Penis (tissue), 1 donor: ENCODE measurements around a stretch of chr17.

DNA sequence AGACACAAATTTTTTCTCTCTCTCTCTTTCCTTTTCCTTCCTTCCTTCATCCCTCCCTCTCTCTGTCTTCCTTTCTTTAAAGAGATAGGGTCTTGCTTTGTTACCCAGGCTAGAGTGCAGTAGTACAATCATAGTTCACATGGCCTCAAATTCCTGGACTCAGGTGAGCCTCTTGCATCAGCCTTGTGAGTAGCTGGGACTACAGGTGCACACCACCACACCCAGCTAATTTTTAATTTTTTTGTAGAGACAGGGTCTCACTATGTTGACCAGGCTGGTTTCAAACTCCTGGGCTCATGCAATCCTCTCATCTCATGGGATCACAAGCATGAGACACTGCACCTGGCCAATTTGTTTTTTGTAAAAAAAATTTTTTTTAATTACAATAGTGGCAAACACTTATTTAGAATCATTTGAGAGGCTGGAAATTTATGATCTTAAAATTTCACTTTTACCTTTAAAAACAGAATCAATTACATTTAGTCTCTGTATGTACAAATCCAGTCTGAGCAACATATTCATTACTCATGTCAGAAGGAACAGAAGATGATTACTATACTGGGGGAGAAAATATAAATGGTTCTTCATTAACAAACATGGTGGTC is 18.9 kb downstream of the CDC27 start:
- PRO-cap: no peak

DNA sequence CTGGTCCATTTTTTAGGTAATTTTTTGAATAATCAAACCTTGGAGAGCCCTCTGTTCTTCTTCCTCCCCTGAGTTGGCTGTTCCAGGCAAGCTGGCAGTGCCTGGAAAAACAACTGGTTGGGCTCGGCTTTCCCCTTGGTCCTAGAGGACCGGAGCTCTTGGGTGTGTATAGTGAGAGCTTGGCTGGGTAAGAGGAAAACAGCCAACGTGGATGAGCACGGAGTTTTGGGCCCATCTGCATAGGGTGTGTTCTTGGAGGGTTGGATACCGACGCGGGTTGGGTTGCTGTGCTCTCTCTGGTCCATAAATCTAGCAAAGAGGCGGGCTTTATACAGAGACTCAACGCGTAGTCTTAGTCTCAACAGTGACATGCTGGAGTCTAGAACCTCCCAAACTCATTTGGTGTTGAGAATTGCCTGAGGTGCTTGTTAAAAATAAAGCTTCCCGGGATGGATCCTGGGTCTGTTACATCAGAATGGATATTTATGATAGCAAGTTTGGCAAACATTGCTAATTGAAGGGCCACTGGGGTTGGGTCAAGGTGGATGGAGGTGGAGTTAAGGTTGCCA is 23.3 kb downstream of the ITGB3 start:
- PRO-cap: no peak

DNA sequence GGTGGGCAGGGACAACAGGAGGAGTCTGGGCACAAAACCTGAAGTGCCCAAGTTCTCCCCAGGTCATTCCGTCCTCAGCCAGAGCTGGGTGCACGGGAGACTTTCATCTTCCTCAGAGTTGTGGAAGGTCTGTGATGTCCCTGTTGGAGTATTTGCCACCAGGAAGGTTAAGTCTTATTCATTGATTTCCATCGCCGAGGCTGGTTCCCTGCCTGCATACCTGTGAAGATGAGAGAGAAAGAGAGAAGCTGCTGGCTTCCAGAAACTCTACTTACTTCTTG is 26.2 kb downstream of the ITGB3 start:
- PRO-cap: no peak

DNA sequence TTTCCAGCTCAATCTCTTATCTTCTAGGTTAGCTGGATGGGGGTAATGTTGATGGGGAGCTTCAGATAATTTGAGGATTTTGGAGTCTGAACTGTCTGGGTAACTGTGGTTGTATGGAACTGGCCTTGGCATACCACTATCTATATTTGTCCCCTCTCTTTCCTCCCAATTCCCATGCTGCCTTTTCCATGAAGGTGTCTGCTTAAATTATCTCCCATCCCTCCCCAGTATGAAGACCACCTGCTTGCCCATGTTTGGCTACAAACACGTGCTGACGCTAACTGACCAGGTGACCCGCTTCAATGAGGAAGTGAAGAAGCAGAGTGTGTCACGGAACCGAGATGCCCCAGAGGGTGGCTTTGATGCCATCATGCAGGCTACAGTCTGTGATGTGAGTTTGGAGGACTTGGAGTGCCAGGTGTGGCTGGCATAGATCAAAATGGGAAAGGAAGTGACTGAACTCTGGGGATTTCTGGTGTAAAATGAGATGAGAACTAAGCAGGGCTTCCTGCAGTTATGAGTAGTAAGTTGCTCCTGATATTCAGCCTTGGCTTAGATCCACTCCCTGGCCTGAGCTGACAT is 32.5 kb downstream of the ITGB3 start:
- PRO-cap: no peak

DNA sequence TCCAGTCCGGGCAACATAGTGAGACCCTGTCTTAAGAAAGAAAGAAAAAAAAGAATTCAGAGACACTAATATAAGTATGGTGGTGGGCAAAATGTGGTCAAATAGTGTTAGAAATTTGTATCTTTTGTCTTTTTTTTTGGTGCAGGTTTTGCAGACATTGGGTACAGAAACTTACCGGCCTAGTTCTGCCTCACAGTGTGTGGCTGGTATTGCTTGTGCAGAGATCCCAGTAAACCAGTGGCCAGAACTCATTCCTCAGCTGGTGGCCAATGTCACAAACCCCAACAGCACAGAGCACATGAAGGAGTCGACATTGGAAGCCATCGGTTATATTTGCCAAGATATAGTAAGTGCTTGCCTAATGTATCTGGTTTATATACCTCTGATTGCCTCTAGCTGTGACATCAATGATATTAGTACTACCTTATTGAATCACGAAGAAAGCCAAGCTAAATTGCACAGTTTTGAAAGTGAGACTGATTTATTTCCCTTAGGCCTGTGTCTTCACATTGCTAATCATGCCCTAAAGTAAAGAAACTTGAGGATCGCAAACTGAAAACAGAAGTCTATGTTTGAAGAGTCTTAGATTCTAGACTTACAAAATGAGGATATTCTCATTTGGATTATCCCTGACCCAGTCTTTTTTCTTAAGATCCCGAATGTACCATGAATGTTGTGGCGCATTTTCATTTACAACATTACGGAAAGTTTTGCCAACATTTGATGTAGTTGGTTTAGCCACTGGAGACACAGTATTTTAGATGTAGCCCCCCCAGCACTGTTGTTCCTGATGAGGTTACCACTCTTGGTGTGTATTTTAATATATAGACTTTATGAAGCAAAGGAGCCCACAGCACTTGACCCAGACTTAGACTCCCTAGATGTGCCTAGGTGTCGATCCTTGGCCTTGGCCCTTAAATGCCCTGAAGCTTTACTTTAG is 7.3 kb downstream of the KPNB1 start:
- PRO-cap: no peak

- PRO-cap: no peak
These were observed 3.1 kb upstream of the SCRN2 start for GRCh38 chr17:47844096-47844722.

DNA sequence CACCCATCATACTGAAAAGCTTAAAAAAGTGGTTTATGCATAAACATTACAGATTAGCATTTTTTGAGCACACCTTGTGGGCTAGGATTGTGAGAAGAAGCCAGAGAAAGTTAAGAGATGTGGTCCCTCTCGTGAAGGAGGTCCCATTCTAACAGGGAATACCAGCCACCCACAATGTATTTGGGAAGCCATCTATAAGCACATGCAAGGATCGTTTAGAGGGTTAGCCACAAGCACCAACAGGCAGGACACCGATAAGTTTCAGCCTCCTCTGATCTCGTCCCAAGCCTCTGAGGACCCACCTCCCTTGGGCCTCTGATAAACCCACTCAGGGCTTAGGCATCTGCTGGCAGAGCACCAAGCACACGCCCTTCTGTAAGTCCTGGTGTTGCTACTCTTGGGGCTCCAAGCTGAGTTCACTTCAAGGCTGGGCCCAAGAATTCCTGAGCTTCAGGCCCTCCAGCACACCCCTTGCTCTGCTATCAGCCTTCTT is 5.5 kb upstream of the PNPO start:
- PRO-cap: no peak

DNA sequence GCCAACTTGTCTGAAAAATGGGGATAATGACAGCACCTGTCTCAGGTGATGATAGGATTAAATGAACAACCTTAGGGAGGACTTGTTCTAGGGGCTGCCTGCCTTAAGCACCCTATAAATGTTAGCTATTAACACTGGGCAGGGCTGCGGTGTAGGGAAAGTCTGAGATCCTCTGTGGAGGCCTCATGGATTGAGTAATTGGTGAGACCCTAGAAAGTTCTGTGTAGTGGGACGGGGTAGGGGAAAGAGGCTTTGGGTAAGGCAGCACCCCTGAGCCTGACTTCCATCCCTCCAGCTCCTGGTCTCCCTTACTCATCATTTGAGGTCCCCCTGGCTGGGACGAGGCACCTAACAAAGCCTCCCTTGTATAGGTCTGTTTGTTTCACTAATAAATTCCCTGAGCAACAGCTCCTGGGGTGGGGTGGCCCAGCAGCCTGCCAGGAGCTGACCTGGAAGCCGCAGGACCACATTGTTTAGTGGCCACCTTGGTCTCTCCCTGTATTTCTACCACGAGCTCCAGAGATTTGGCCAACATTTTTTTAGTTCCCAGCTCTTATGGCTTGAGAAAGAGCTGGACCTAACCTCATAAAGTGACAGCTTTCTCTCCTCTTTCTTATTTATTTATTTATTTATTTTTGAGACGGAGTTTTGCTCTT is 7.3 kb downstream of the PRR15L start:
- PRO-cap: no peak

- PRO-cap: no peak
These were observed 9.9 kb downstream of the NFE2L1 start for GRCh38 chr17:48057949-48058644.

GRCh38 chr17:48160273-48161243 is 53.0 kb downstream of the SNX11 start:
- PRO-cap: no peak

DNA sequence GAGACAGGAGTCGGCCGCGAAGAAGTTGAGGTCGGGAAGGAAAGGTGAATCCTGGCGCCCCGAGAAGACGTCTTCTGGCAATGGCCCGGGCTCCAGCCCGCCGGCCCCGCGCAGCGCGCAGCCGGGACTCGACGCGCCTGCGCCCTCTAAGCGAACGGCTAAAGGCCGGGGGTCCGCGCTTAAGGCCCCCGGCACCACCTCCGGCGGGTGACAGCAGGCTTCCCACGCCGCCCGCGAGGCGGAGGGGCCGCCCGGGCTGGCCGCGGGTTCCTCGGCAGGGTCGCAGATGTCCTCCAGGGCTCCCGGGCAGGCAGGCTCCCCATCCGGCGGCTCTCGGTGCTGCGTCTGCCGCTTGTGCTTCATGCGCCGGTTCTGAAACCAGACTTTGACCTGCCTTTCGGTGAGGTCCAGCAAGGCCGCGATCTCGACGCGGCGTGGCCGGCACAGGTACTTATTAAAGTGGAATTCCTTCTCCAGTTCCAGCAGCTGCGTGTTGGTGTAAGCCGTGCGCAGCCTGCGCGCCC is 1.7 kb downstream of the HOXB2 start:
- PRO-cap: bidirectional peak, plus-strand start at position 322 of the sequence, minus-strand start at position 374 of the sequence

DNA sequence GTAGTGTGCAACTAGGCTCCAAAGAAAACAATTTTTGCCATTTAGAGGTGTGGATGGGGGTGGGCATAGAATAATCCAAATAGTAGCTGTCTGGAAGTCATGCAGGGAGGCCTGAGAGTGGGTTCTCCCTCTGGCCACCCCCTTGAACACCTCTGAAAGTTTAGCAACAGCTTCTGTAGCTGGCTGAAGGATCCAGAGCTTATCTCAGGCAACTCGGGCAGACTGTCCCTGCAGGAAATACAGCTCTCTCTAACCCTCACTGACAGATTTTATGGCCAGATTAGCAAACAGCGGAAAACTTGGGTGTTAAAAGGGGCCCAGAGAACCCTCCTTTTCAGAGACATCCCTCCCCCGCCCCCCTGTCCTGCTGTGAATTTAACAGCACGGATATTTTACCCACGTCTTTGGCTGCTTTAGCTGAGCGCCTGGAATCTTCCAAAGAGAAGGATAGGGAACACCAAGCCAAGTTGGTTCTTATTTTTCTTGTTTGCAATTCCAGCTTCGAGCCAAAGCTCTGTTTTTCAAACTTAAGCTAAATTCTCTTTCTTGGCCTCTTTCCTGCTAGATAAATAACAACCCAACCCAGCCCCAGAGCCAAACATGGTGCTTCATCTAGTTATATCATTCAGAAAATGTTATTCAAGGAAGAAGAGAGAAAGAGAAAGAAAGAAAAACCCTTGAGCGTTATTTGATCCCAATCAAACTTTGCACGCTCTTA is 2.2 kb upstream of the HOXB2 start:
- PRO-cap: no peak

GRCh38 chr17:48556135-48557379 is 11.6 kb upstream of the HOXB2 start:
- PRO-cap: no peak

GRCh38 chr17:48562268-48563000 is 15.7 kb downstream of the HOXB4 start:
- PRO-cap: no peak

- PRO-cap: no peak
These were observed 3.3 kb downstream of the HOXB3 start for GRCh38 chr17:48586765-48587164.

DNA sequence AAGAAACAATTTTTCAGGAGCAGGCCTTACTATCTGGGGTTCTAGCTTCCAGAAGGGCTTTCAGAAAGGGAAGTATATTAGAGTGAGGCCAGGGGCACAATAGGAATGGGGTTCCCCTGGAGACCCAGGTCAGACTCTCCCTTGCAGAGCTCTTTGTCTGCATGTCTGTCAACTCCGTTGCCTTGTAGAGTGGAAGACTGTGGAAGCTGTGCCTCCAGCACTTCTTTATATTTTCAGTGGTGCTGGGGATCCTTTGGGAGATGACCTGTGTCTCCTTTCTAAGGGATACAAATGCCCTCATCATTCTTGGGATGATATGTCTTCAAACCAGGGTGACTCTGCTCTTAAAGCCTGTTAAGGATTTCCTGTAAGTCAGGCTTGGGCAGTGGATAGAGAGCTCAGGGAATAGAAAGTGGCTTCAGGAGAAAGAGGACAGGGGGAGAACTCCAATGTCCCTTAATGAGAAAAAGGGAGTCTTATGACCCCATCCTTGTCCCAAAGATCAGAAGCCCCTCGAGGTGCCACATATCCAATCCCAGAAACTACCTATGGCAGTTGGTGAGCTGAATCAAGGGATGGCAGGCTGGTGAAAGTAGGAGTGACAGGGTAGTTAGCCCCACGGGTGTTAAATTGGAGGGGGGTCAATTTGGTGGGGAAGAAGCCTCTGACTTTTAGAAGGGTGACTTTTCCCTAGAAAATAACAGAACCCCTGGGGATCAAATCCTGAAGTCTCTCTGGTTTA is 1.5 kb downstream of the HOXB3 start:
- PRO-cap: no peak

DNA sequence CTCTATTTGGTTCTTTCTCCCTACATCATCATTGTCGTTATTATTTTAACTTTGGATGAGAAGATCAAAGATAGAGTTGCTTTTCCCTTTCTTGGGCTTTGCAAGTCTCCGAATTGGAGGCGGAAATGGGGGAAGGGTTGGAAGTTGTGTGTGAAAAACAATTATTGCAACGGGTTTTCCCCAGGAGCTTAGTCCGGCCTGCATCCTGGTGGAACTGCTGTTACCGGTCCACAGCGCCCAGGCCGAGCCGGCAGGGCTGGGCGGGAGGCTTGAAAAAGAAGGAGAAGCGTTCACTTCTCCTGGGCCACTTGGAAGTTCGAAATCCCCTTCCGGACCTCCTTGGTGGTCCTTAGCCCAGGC is 639 bp upstream of the HOXB5 start:
- PRO-cap: no peak

DNA sequence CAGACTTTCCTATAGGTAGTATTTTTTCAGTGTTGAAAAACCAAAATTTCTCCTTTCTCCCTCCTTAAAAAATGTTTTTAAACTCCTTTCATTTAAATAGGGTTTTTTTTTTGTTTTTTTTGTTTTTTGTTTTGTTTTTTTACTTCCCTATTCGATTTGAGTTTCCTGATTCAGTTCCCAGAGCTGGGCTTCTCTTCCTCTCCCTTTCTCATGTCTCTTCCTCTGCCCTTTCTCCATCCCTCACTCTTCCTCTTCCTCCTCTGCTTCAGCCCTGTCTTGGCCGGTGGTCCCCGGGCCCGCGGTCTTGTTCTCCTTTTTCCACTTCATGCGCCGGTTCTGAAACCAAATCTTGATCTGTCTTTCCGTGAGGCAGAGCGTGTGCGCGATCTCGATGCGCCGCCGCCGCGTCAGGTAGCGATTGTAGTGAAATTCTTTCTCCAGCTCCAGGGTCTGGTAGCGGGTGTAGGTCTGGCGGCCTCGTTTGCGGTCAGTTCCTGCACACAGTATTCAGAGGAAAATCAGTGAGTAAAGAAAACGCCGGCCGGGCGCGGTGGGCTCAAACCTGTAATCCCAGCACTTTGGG is 2.9 kb upstream of the HOXB6 start:
- PRO-cap: no peak

- PRO-cap: no peak
These were observed 5.0 kb upstream of the HOXB9 start for GRCh38 chr17:48630789-48631921.

DNA sequence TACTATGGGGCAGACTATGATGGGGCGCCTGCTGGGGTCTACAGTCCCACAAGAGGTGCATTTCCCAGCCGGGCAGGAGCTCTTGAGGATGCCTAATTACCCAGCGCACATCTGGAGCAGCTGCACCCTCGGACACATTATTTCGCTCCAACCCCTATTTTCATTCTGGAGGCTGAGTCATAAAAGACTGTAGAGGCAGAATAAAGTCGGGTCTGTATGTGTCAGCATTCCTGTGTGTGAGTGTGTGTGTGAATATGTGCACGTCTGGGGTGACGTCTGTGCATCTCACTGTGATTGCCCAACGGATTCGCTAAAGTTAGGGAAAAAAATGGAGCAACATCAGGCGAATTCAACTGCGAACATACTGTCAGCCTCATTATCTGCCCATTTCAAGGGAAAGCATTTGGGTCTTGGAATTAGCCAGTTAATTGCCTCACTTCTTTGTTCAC is 11.7 kb upstream of the HOXB9 start:
- PRO-cap: no peak